Hair follicular keratinocyte (primary cell): Measurements from ENCODE around the genes DNASE1L1, LAGE3, GAB3 and RAB39B.

DNA sequence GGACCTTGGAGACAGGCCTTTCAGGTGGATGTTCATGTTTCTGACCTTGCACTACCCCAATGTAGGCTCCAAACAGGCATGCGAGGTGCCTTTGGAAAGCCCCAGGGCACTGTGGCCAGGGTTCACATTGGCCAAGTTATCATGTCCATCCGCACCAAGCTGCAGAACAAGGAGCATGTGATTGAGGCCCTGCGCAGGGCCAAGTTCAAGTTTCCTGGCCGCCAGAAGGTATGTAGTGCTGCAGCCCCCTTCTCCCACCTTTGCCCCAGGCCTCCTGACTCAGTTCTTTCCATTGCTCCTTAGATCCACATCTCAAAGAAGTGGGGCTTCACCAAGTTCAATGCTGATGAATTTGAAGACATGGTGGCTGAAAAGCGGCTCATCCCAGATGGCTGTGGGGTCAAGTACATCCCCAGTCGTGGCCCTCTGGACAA is 2.2 kb downstream of the RPL10 start:
- RAMPAGE, long total RNA, result no peak

DNA sequence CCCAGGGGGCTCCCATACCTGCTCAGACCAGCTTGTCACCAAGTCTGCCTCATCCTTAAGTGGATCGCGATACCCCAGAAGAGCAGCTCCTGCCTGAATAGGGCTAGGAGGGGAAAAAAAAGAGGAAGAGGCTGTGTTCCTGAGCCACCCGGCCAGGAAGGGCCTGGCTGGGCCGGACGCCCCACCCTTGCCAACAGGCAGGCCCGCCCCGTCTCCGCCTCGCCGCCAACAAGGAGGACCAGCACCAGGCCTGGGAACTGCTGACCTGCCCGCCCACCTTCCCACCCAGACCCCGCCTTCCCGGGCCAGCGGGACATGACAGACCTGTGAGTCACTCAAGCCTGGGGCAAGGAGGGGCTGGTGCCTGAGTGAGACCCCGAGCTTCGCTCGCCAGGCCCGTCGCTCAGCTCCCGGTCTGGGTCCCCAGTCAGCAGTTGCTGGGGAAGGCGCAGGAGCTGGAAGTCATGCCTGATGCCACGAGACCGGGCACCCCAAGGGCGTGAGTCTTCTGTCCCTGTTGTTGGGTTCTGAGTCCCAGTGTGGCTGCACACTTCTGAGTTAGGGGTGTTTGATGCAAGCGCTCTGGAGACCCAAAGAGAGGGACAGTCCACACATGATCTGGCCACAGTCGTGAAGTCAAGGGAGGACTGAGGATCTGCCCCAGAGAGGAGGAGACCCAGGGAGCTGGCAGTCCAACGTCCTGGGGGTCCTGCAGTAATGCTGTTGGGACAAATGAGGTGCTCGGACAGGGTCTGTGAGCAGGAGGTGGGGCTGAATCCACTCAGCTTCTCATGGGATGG is at the start of gene DNASE1L1:
Gene DNASE1L1 (minus strand): TSS at position 161 of the 800 bp plus-strand sequence.
- RAMPAGE, long total RNA, result no peak

DNA sequence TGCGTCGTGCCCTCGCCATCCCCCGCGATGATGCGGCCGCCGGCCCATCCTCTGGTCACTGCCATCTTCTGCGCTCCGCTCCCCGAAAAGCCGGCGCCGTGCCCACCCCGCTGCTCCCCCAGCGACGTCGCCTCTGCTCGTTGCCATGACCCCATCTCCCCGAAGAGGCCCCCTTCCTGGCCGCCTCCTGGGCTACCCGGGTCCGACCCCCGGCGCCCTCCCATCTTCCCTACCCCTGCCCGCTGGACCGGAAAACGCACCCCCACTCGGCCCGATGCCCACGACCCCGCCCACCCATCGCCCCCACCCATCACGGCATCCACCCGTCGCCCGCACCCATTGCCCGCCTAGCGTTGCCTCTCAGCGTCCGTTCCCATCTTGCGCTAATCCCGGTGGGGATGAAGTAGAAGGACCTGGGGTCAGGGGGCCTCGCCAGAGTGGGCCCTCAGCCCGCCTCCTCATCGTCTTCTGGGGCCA is 412 bp downstream of the GDI1 start:
- RAMPAGE, long total RNA, result no peak

DNA sequence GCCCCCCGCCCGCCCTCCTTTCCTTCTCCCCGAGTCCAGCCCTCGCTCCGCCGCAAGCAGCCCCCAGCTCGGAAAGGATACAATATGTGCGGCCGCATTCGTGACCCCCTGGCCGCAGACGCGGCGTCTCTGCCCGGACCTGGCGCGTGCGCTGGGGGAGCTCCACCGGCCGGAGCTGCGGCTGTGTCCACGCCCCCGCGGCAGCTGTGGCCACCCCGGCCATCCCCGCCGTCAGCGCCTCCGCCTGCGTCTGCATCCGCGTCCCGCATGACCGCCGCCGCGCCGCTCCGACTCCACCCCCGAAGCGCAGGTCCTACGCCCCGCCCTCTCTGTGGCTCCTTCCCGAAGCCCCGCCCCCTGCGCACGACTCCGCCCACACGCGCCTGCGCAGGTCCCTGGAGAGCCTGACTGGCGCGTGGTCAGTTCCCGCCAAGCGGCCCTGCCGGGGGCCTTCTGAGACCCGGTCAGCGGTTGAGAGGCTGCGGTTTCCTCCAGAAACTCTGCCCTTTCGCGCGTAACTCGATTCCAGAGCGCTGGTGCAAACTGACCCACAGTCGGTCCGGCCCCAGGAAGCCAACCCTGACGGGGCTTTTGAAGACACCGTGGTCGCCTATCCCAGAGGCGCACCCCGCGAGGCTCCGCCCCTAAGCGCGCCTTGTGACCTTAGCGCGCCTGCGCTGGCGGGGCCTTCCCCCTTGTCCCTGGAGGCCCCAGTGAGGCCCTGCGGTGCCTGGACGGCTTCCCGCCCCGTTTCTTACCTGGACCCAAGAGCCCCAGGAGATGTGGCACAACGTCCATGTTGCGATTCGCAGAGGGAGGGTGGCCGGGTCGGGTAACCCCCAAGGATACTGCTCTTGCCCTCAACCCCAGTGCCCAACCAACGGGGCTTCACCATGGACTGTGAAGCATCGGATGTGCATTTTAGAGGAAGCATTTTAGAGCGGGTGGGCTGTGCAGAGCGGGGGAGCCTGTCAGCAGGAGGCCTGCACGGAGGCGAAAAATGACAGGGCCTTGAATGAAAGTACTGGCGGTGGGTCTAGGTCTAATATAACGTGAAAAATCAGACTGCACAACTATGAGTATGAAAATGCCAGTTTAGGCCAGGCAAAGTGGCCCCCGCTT is at the start of gene LAGE3:
Gene LAGE3 (minus strand): TSS at position 635 of the 1,122 bp plus-strand sequence.
- RAMPAGE, long total RNA, result no peak

- RAMPAGE, long total RNA, result no peak
Observed at GRCh38 chrX:154506259-154507041, 9.6 kb downstream of the FAM3A start.

DNA sequence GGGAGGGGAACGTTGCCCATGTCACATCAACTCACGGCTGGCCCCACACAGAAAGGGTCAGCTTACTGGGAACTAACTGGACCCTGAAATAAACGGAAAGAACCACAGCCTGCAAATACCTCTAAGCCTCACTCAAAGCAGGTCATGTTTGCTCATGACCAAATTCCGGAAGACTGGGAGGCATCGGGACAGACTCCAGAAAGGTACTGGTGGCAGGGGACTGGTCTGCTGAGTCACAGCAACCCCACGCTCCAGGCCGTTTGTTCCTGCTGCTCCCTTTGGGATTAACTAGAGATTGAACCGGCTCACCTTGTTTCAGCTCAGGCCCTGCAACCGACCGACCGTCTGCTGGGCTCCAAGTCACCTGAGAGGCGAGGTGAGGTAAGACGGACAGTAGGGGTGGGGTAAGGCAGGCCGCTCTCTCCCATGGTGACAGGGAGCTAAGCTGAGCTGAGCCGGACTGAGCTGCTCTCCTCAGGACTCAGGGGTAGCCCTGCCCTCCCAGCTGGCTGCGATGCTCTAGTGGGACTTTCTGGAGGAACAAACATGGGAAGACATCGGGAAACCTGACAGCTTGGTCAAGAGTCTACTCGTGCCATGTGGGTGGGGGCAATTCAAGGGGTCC is 5.5 kb downstream of the G6PD start:
- RAMPAGE, long total RNA, result no peak

- RAMPAGE, long total RNA, result no peak
Observed at GRCh38 chrX:154541636-154542777, 4.6 kb downstream of the G6PD start.

DNA sequence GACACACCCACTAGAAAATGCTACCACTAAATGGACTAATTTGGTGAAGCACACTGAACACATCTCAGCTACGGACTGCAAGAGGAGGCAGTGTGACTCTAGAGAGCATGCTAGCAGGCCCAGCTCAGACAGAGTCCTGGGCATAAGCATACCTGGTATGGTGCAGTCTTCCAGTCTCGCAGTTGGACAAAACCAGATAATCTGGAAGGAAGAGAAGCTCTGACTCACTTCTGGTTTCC is 37.9 kb downstream of the GAB3 start:
- RAMPAGE, long total RNA, result no peak

GRCh38 chrX:154750909-154751702 is at the start of gene GAB3:
GAB3 (minus strand) TSS chrX:154751077.
- RAMPAGE, long total RNA, result no peak

DNA sequence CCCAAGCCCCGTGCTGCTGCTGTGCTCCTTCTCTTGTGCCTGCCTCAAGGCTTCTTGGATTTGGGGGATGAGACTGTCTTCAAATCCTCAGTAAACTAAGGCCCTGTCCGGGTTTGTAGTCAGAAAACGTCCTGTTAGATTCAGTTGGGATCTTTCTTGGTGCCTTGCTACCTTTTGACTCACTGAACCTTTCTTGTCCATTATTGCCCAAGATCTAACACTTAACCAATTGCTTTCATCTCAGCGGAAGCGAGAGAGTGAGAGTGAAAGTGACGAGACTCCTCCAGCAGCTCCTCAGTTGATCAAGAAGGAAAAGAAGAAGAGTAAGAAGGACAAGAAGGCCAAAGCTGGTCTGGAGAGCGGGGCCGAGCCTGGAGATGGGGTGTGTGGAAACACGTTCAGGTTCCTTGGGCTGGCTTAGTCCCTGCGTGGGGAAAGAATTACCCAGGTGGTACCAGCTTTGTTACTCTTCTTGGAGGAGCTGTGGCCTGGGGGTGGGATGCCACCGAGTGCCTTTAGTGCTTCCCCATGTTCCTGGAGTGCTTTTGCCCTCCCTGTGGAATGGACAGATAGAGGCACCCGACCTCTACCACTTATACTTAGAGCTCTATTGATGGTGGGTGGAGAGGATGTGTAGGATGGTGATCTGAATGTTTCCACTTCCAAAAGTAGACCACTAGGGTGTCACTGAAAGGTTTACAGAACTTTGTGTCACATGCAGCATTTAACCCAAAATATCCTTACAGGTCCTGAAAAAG is 13.5 kb downstream of the DKC1 start:
- RAMPAGE, long total RNA, result no peak

GRCh38 chrX:155052492-155052836 is 18.5 kb downstream of the CMC4 start:
- RAMPAGE, long total RNA, result no peak

- RAMPAGE, long total RNA, result no peak
Observed at GRCh38 chrX:155147521-155147949, 68.7 kb upstream of the VBP1 start.

GRCh38 chrX:155263759-155264745 is at the start of gene RAB39B:
RAB39B (minus strand) TSS chrX:155264491.
- RAMPAGE, long total RNA, result no peak

GRCh38 chrX:155632289-155633246 is 19.8 kb upstream of the TMLHE start:
- RAMPAGE, long total RNA, result no peak